Cardiac ventricle fibroblast (primary cell): ENCODE measurements around a stretch of chr7.

GRCh38 chr7:151089911-151090306, 3.6 kb downstream of the AGAP3 start:
- RAMPAGE, long total RNA, result no peak

DNA sequence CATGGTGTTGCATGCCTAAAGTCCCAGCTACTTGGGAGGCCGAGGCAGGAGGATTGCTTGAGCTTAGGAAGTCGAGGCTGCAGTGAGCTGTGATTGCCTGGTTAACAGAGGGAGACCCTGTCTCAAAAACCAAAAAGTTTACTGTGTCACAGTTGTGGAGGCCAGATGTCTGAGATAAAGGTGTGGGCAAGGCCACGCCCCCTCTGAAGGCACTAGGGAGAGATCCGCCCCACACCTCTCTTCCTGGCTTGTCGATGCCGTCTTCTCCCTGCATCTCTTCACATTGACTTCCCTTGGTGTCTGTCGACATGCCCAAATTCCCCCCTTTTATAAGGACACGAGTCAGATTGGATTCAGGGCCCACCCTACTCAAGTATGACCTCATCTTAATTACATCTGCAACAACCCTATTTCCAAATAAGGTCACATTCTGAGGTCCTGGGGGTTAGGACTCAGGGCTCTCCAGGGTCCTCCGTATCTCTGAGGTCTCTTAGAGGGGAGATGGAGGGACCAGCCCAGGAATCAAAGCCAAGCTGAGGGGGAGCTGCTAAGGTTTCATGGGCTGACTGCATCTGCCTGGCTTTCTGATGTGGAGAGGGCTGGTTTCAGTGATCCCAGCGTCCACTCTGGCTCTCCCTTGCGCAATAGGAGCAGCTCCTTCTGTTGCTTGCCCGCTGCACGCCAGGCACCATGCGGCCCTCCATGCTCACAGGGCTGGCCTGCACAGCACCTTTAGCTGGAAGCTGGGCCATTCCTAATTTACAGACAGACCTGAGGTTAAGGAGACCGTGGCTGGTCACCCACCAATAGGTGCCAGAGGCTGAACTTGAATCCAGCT, 23.2 kb downstream of the AGAP3 start:
- RAMPAGE, long total RNA, result no peak

DNA sequence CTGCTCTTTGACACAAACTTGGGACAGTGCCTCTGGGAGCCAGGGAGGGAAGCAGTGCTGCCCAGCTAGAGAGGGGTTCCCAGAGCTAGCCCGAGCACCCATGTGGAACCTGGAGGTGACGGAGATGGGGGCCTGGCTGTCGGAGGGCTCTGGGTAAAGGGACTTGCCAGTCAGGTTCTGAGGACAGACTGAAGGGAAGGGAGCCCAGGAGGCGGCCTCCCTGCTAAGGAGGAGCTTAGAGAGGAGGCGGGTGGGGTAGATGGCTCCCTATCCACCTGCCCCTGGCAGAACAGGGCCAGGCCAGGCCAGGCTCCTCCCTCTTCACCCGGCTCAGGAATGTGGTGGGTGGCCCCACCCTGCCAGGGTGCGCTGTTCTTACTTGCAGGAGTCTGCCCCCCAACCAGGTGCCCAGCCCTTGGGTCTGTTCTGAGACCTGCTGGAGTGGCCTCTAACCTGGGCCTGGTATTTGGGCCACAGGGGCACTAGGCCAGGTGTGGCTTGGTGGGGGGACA, 29.8 kb downstream of the AGAP3 start:
- RAMPAGE, long total RNA, result no peak

GRCh38 chr7:151141778-151142230, 25.7 kb downstream of the GBX1 start:
- RAMPAGE, long total RNA, result no peak

GRCh38 chr7:151232643-151233873, 775 bp downstream of the CHPF2 start:
- RAMPAGE, long total RNA, result no peak

DNA sequence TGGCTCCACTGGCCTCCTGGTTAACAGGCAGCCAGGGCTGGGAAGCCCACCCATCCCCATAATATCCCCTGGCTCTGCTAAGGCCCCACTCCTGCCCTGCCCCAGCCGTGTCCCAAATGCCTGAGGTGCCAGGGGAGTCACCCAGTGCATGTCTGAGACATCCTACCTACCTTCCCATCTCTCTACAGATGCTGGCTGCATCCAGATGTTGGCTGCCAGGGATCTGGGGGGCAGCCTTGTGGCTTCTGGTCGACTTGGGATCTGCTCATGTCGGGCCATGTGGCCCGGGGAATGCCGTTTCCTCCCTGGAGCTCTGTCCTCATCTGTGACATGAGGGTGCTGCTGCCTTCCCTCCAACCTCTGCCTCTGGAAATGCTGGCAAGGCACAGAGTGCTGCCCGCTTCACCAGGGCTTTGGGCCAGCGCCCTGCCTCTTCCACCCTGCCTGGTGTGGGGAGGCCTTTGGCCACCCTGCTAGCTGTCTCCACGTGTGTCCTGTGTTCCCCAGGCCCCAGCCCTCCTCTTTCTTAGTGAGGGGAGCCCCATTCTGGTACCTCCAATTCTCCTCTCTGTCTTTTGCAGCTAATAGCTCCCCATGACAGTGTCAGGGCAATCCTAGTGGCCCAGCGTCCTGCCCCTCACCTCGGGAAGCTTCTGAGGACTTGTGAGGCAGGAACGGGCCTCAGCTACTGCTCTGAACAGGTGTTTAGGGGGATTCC, 5.8 kb upstream of the SMARCD3 start:
- RAMPAGE, long total RNA, result no peak

- RAMPAGE, long total RNA, result no peak
Measured at GRCh38 chr7:151255326-151255762, 6.8 kb upstream of the SMARCD3 start.

GRCh38 chr7:151339969-151340575, 1.5 kb upstream of the NUB1 start:
- RAMPAGE, long total RNA, result no peak

DNA sequence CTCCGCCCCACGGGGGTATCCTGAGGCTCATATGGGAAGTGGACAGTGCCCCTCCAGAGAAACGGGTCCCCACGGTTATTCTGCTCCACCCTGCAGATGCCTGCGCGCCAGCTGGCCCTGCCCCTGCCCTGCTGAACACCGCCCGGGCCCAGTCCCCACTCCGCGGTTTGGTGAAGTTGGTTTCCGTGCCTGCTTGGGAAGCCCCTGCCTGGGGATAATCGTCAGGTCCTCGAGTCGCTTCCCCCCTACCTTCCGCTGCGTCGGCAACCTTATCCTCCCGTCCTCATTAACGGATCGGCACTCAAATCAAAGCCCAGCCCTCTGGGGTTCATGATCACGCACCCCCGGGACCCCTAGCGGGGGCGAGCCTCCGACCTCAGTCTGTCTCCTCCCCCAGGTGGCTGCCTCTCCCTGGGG, 27.8 kb downstream of the WDR86 start:
- RAMPAGE, long total RNA, result no peak

- RAMPAGE, long total RNA, result no peak
Measured at GRCh38 chr7:151425683-151426304, 14.1 kb downstream of the CRYGN start.

DNA sequence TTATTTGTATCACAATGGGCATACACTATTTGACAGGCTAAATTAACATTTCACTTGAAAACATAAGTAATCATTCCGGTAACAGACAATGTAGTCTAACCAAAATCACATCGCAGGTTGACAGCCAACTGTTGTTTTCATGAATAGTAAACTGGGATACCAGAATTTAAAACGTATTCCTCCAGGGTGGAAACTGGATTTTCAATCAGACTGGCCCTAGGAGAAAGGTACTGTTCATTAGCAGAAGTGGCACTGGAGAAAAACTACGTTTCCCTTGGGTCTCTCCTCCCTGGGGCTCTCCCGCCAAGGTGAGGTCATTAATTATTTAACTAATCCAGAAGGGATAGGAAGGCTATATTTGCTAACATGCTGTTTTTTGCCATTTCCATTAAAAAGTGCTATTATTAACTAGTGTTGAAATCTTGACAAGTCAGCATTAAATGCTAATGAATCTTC, 25.2 kb downstream of the RHEB start:
- RAMPAGE, long total RNA, result no peak

DNA sequence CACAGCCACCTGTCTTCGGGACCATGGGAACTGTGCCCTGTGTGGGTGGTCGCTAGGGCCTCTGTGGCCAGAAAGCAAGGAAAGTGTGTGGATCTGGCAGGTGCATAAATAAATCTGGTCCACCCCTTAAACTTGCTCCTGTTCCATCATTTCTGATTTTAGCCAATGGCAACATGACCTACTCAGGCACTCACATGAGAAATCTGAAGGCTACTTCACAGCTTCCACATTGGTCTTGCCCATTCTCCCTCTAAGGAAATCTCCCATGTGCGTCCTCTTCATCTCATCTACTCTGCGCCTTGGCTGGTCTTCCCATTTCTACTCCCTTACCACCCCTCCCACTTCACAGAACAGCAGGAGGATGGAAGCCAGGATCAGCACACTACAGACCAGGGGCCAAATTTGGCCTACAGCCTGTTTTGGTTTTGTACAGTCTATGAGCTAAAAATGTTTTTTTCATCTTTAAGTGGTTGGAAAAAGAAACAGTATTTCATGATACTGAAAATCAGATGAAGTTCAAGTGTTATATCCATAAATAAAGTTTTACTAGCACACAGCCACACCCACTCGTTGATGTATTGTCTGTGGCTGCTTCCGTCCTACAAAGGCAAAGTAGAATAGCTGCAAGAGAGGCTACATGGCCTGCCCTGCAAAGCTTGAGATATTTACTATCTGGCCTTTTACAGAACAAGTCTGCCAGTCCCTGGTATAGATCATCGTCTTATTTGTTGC, 10.2 kb downstream of the RHEB start:
- RAMPAGE, long total RNA, result no peak

GRCh38 chr7:151632054-151632689, 112.5 kb upstream of the RHEB start:
- RAMPAGE, long total RNA, result no peak

- RAMPAGE, long total RNA, result no peak
Measured at GRCh38 chr7:151632690-151632800, 112.8 kb upstream of the RHEB start.

DNA sequence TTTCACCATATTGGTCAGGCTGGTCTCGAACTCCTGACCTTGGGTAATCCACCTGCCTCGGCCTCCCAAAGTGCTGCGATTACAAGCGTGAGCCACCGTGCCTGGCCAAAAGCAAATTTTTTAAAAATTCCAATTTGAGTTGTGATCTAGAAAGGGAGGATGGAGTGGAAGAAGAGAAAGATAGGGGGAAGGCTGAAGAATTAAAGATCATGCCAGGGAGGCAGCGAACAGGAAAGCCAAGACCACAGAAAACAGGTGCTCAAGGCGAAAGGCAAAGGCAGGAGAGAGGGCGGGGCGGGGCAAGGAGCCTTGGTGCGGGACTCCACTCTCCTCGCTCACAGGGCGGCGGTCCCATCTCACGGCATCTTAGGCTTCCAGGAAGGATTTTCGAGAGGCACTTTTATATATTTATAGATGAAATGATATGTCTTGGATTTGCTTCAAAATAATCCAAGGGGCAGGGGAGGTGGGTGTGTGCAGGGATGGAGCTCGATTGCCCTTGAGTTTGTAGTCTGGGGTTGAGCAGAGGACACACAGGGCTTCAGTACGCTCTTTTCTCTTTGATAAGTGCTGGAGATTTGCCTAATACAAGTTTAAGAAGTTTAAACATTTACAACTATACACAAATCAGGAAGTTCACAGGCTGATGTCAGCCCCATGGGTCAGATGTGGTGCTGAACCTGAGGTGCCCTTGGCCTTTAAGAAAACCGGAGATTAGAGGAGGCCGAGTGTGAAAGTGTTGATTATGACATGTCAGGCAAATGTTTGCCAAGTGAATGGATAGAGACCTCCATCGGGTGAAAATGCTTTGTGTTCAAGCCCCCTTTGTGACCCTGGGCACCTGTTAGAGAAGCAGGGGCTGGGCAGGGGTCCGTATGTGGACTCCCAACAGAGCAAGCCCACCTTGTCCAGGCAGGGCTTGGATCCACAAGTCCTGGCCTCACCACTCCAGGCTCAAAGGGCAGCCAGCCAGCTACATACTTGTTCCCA, 161.1 kb downstream of the PRKAG2 start:
- RAMPAGE, long total RNA, result no peak

GRCh38 chr7:151719405-151720778, 157.0 kb downstream of the PRKAG2 start:
- RAMPAGE, long total RNA, result no peak

- RAMPAGE, long total RNA, result no peak
Measured at GRCh38 chr7:151730945-151731830, 145.7 kb downstream of the PRKAG2 start.

- RAMPAGE, long total RNA, result no peak
Measured at GRCh38 chr7:151743458-151744112, 133.3 kb downstream of the PRKAG2 start.

GRCh38 chr7:151744905-151746194, 131.6 kb downstream of the PRKAG2 start:
- RAMPAGE, long total RNA, result no peak

DNA sequence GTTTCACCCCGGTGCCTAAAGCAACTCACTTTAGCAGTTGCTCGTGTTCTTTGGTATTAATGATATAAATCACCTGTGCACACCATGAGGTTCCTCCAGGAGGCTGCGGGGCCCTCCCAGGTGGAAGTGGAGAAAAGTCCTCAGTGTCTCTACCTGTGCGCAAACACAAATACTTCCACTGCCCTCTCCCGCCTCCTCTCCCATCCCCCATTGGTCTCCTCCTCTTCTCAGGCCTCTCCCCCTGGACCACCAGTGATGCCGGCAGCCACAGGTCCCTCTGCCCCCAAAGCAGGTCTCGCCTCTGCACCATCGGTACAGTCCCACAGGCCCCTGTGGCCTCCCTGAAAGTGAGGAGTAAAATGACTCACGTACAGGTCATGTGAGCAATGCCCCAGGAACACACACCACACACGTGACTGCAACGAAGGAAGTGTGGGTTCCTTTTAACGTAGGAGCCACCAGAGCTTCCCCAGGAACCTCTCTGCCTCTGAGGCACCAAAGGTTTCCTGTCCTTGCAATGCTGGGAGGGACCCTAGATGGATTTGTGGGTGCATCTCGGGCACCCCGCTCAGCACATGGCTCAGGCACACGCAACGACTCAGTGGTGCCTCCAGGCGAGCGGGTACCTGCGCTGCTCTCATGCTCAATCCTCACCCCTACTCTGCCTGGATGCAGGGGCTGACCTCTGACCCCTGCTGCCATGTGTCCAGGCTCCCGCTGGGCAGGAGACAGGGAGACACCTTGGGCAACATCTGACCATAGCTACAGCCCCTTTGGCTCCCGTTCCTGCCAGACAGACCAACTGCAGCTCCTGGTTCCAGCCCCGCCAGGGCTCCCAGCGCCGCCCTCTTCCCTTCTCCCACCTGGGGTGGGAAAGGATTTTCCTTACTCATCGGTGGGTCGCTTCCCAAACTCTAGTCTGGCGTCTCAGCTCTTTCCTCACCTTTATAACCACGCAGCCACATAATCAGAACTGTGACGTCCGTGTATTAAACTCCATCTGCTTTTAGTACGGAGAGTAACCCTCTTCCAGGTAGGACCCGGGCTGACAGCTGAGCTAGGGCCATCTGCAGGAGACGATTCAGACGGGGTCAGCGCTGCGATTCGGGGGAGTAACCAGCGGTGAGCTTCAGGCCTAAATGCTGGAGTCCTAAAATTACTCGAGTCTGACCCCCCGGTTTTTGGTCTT, 120.7 kb downstream of the PRKAG2 start:
- RAMPAGE, long total RNA, result no peak